Mononuclear cell (primary cell): ENCODE measurements around a stretch of chr4.

DNA sequence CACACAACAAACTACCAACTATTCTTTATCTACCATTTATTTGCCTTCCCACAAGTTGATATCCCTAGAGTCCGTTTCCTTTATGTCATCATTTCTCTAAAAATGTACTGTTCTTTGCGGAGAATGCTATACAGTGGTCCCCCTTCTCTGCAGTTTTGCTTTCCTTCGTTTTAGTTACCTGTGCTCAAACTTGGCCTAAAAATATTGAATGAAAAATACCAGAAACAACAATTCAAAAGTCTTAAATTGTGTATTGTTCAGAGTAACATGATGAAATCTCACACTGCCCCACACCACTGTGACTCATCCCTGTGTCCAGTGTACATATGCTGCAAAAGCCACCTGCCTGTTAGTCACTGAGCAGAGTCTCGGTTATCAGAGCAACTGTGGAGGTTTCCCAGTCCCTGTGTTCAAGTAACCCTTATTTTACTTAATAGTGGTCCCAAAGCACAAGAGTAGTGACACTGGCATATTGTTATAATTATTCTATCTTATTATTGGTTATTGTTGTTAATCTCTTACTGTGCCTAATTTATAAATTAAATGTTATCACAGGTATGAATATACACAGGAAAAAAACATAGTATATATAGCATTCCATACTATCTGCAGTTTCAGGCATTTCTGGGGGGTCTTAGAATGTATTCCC lies 152.1 kb downstream of the WDFY3 start:
- RRBS: no CpG with 5 or more reads among the region's 4 CpGs

GRCh38 chr4:84870255-84870832 lies 96.1 kb downstream of the WDFY3 start:
- RRBS: no CpG with 5 or more reads among the region's 2 CpGs

DNA sequence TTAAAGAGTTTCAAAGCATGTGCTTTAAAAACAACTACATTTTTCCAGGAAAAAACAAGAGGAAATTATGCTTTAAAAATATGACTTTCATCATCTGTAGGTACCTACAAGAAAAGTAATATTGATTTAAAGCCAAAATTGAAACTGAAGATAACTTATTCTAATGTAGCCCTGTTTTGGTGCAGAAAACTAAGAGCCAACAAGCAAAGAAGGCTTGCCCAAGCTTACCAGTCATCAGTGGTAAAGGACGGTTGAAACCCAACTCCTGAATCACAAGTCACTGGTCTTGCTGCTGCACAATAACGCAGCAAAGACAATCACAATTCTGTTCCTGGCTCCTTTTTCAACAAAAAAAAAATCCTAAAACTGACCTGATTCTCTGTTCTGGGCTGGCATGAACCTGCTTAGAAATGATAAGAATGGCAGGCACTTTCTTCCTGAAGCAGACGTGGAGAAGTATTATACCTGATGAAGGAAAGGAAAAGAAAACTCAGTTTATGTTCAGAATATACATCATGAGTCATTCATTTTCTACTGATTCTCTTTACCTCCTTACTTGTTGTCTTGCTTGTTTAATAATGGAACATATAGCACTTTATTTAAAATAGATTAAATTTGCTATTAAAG lies 34.5 kb downstream of the WDFY3 start:
- RRBS: no CpG with 5 or more reads among the region's 3 CpGs

DNA sequence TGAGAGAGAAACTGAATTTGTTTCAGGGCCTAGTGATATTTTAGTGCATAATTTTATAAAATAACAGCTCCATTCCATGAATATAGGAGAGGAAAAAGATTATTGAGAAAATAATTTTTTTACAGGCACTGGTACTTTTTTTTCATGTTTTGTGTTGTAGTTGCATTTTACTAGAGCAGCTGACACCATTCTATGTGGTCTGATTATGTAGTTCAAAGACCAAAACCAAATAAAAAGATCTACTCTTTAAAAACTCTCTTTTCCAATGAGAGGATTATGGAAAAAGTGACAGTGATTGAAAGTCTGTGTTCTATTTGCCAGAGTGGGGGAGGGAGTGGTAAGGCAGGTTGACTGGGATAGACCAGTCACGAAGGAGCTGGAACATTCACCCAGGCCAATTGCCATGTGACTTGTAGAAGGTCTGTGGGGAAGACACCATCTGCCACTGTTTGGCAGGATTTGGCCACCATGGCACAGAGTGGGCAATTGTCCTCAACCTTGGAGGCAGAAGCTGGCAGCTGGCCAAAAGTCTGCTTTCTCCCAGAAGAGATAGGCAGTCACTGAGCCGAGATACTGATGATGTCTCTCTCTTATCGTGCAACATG lies 266.8 kb downstream of the ARHGAP24 start:
- RRBS: no CpG with 5 or more reads among the region's 3 CpGs

DNA sequence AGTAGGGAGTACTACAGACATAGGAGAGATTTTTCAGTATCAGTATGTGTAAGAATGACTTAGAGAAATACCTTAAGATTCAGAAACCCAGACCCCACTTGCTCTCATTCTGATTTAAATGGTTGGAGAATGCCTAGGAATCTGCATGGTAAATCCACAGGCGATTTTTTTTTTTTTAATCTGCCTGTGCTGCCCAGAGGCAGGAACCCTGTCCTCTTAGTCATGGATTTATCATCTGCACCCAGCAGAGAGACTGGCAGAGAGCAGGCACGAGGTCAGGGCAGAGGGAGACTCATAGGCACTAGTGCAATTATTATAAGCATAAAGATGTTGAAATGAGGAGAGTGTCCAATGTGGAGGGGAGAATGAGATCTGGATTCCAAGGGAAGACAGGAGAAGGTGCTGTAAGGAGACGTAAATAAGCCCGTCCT lies 406.4 kb downstream of the MAPK10 start:
- RRBS: no CpG with 5 or more reads among the region's 4 CpGs

DNA sequence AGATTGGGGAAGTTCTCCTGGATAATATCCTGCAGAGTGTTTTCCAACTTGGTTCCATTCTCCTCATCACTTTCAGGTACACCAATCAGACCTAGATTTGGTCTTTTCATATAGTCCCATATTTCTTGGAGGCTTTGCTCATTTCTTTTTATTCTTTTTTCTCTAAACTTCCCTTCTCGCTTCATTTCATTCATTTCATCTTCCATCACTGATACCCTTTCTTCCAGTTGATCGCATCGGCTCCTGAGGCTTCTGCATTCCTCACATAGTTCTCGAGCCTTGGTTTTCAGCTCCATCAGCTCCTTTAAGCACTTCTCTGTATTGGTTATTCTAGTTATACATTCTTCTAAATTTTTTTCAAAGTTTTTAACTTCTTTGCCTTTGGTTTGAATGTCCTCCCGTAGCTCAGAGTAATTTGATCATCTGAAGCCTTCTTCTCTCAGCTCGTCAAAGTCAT lies 284.9 kb downstream of the MAPK10 start:
- RRBS: no CpG with 5 or more reads among the region's 6 CpGs

- RRBS: no CpG with 5 or more reads among the region's 2 CpGs
Measured at GRCh38 chr4:86268126-86268999, 91.5 kb downstream of the MAPK10 start.

DNA sequence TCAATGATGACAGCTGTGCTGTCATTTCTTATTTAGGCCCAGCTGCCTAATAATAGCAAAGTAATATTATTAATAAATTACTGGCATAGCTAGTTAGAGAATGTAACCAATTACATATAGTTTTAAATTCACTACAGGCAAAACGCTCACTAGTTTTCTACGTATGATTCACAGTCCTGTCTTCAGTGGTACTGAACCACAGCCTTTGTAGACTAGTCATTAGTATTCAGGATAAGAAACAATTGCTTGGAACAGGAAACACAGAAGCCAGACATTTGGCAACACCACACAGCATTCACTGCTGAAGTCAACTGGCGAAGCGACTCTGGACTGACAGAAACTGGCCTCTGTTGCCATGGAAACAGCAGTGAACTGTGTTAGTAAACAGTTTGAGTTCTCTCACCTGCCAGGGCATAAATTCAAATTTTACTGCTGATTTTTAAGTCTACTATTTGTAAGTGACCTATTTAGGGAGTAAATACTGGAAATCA lies 57.7 kb downstream of the MAPK10 start:
- RRBS: no CpG with 5 or more reads among the region's 4 CpGs

DNA sequence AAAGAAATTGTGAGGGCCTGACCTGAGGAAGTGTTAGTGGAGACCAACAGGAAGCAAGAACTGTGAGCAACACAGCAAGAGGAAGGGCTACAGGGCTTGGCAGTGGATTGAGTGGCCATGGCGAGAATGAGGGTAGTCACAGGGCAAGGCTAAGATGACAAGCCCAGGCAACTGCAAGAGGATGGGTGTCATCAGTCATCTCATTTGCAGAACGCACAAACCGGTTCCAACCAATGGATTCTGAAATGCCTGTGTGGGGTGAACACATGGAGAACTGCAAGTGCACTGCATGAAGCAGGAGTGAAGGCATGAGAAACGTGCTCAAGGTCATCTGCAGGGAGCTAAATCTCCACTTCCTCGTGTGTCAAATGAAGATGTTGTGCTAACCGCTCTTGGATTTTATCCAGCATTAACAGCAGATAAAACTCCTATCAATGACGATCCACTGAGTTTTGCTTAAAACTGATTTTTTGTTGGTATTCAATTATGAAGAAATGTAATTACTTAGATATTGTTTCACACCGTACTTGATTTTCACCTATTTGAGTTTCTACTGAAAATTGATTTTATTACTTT lies 3.4 kb downstream of the SLC10A6 start:
- RRBS: no CpG with 5 or more reads among the region's 8 CpGs

GRCh38 chr4:87011623-87012118 lies 76.9 kb downstream of the AFF1 start:
- RRBS: no CpG with 5 or more reads among the region's 4 CpGs

- RRBS: no CpG with 5 or more reads among the region's 3 CpGs
Measured at GRCh38 chr4:87054706-87055224, 120.0 kb downstream of the AFF1 start.

- RRBS: no CpG with 5 or more reads among the region's 4 CpGs
Measured at GRCh38 chr4:87127531-87128005, 92.8 kb downstream of the KLHL8 start.

GRCh38 chr4:87334443-87334893 lies 11.8 kb upstream of the HSD17B13 start:
- RRBS: no CpG with 5 or more reads among the region's 1 CpG

DNA sequence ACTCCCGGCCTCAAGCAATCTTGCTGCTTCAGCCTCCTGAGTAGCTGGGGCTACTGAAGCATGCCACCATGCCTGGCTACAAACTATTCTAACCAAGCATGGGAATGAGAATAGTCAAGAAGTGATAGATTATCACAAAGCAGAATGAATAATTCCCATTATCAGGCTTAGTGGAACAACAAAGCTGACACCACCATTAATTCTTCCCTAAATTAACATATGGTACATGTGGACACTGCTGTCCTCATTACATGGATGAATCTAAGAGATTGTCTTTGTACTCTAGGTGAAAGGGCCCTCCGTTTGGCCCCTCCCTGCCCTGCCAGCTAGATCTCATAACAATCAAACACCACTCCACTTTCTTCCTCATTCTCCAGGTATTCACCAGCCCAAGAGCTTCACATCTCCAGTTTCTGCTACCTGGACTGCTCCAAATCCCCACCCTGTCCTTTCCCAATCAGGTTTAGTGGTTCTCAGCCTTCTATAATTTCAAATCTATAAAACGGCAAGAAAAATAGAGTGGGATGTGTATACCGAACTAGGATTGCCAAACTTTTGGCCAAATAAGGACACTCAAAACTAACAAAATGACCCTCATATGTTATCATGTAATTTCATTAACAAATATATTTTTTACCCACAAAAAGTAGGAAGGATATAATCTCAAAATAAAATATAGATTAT lies 3.7 kb downstream of the HSD17B11 start:
- RRBS: no CpG with 5 or more reads among the region's 4 CpGs

DNA sequence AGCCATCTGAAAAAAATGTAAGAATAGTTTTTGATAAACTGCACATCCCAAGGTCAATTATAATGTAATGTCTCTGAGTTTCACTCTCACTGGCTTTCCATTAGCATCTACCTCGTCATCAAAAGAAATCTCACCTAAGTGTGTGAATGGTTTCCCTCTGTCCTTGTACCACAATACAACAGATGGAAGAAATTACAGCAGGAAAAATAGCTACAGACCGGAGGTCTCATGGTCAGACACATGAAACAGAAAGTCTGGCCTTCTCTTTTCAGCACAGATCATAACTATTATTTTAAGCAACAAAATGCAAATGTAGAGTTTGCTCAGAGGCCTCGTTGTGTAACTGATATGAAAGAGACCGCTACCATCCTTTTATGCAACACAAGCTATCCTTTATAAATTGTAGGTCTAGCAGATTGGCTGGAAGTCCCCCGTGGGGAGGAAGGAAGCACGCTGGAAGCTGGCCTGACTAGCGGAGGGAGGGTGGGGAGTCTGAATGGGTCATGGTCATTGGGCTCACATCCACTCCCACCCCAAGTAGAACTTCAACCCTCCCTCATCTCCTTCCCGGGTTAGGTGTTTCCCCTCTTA lies 27.6 kb downstream of the DMP1 start:
- RRBS: no CpG with 5 or more reads among the region's 8 CpGs

- RRBS: no CpG with 5 or more reads among the region's 5 CpGs
Measured at GRCh38 chr4:87718037-87718670, 68.1 kb downstream of the DMP1 start.

DNA sequence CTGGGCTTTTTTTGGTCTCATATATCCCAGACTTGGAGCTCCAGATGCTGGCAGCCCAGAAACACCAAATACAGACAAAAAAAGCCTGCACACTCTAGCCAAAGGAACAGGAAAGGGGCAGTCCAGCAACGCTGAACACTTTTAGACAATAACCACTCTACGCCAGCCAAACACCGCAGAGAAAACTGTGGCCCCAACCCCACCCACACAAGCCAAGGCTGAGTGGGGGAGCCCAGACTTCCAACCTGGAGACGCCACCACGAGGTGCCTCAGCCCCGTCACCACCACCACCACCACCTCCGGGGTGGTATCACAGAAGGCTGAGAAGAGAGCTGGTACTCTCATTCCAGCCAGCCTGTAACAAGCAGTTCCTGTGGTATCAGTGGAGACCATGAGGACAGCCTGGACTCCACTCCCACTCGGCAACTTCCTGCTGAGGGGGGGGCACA lies 22.8 kb downstream of the MEPE start:
- RRBS: no CpG with 5 or more reads among the region's 8 CpGs

DNA sequence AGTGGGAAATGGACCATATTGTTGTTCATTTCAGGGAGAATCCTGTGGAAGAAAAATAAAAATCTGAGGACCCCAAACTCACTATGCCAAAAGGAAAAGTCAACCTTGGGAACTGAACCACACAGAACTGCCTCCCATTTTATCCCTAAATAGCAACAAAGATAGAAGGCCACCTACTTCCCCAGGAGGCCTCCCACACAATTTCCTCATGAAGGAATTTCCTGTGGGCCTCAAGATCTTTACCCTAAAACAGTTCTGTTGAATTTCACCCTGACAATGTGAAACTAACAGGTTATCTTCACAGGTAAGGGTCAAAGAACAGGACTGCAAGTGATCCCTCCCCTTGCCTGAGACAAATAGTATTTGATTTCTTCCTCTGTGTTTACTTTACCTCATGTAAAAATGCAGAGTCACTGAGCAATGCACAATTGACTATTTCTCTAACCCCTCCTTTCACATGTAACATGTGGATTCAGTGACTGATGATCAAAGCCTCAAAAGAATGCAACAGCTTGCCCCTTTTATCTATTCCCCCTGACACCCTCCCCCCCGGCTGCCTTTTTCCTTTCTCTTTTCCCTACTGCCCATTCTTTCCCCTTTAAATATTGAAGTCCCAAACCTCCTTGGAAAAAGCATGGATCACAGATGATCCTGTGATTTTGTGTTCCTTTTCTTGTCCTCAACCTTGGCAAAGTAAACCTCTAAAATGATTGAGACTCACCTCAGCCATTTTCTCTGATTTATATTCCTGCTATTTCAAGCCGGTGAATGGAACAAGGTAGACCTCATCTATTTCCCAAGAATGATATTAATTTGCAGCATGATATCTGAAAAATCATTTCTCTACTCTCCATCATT lies 33.4 kb downstream of the MEPE start:
- RRBS: no CpG with 5 or more reads among the region's 2 CpGs

DNA sequence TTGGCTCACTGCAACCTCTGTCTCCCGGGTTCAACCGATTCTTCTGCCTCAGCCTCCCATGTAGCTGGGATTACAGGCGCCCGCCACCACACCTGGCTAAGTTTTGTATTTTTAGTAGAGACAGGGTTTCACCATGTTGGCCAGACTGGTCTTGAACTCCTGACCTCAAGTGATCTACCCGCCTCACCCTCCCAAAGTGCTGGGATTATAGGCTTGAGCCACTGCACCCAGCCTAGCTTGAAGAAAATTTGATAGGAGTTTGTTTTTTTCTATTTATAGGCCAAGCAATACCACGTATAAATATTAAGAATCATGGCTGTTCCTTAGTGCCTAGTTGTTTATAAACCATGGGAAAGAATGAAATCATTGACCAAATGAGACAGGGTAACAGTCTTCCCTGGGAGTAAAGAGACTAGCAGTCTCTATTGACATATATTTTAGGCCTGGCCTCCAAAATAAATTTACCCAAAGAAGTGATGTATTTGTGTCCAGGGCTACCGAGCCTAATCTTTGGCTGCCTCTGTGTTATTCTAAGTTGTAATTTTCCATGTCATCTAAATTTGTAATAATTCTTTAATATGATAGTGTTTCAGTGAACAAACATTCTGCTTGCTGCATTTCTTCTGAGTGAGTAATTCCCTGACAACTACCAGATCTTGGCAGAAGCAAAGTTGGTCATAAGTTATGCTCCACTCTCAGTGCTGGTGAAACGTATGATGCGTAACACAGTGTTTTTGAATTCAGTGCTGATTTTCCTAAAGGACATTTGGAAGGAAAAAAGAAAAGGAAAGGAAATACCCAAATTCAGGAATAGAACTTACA lies 10.3 kb downstream of the PKD2 start:
- RRBS: no CpG with 5 or more reads among the region's 9 CpGs

GRCh38 chr4:88027461-88028016 lies 20.1 kb downstream of the PKD2 start:
- RRBS: no CpG with 5 or more reads among the region's 2 CpGs